ENCODE measurements around a stretch of chr2.

DNA sequence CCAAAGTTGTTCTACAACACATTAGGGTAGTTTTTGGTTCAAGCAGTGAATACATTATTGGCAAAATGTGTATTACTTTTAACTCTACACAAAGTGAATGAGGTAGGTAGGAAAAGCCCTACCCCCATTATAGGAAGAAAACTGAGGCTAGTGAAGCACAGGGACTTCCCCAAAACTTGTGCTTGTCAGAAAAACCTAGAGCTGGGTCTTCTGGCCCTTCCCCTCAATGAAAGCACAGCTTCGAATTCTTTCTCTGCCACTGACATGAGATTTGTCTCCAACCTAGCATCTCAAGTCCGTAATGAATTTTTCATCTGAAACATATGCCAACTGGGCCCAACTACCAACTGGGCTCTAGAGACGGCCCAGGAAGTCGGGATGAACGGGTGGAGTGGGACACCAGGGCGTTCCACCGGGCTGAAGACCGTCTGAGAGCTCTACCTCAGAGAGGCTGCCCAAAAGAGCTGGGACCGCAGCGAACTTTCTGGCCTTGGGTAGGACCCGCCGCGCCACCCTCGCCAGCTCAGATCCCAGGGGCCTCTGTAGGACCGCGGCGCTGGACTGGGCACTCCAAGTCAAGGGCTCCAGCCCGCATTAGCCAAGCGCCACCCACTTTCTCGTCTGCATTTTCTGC lies 11.1 kb downstream of the OSR1 start:
- RRBS = no CpG with 5 or more reads among the region's 20 CpGs

DNA sequence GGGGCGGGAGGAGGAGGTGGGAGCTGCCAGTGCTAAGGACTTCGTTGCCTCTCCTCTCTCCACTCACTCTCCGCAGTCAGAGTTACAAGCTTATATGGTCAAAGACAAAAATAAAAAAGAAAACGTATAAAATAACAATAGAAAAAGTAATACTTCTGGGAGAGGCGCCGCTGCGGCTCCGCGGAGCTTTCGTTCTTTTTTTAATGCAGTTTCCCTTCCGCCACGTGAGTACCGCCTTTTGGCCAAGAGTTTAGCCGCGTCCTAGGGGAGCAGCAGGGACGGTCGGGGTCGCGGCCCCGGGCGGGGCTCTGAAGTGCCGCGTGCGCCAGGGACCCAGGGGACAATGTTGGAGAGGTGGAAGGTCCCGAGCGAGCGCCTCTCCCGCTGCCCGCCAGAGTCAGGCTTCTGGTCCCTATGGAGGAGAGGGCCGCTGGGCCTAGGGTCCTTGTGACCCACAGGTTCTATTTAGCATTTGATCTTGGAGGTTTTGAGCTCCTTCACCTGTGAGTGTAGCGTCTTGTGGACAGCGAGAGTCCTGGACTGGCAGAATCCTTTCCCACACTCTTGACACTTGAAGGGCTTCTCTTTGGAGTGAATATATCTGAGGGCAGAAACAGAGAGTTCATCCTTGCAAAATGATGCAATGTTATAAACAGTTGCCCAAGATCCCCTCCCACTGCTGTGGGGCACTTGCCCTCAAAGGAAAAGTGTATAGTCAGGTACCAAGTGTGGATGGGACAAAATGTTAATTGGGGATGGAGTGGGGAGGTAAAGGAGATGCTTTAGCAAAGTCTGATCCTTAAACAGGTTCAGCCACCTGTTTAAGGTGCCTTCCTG lies 6.4 kb downstream of the OSR1 start:
- RRBS = no CpG with 5 or more reads among the region's 32 CpGs

GRCh38 chr2:19355599-19356014 lies 2.8 kb downstream of the OSR1 start:
- RRBS = no CpG with 5 or more reads among the region's 19 CpGs

- RRBS = no CpG with 5 or more reads among the region's 4 CpGs
Measured at GRCh38 chr2:19533801-19534228, 175.4 kb upstream of the OSR1 start.

- RRBS = no CpG with 5 or more reads among the region's 8 CpGs
Measured at GRCh38 chr2:19538320-19539027, 180.1 kb upstream of the OSR1 start.

DNA sequence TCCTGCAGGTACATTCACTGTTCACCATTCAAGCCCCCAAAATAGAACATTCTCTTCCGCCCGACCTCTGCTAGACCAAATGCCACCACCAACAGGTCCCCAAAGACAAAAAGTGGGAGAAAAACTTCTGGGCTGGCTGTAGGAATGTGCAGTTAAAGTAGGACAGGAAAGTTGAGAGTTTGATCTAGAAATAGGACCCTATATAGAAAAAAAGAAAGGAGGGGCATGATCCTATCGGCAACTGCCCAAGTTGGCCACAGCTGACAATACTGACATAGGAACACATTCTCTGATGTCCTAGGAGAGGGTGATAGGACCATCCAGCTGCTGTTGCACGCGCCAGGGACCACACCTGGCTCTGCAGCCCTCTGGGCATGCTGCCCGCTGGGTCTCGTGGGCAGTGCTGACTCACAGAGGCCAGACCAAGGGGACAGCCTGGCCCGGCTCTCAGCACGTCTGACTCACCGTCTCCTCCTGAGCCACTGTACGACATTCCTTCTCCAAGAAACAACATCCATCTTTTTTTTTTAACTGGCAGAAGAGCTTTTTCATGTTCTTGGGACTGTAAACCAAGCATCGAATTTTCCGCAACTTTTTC lies 100.5 kb downstream of the TTC32 start:
- RRBS = no CpG with 5 or more reads among the region's 13 CpGs

GRCh38 chr2:19855527-19856317 lies 46.1 kb downstream of the TTC32 start:
- RRBS = no CpG with 5 or more reads among the region's 15 CpGs

GRCh38 chr2:19891986-19892330 lies 9.8 kb downstream of the TTC32 start:
- RRBS = no CpG with 5 or more reads among the region's 4 CpGs

GRCh38 chr2:20013164-20013527 lies 678 bp upstream of the MATN3 start:
- RRBS = 69% methylated on average over 3 of the region's 8 CpGs

DNA sequence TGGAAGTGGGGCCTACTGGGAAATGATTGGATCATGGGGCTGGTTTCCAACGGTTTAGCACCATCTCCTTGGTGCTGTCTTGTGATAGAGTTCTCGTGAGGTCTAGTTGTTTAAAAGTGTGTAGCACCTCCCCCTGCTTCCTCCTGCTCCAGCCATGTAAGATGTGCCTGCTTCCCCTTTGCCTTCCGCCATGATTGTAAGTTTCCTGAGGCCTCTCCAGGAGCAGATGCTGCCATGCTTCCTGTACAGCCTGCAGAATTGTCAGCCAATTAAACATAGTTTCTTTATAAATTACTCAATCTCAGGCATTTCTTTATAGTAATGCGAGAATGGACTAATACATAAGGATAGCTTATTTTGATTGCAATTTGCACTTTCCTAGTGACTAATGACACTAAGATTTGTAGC lies 16.3 kb upstream of the LAPTM4A start:
- RRBS = no CpG with 5 or more reads among the region's 4 CpGs

DNA sequence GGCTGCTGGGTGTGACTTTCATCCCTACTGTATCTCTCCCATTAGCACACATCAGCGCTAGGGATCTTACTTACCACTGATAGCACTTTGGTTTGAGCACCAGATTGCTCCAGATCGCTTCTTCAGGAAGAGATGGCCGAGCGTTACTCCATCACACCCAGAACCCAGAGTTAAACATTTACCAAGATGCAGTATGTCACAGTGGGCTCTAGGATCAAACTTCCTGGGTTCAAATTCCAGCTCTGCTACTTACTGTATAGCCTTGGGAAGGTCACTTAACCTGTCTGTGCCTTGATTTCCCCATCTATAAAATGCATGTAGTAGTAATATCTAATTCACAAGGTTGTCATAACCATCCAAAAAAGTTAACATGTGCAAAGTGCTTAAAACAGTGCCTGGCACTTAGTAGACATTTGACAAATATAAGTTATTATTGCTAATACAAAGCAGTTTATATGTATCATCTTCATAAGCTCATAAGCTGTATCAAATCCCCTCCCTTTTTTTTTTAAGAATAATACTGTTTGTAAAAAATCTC lies 57.7 kb upstream of the LAPTM4A start:
- RRBS = no CpG with 5 or more reads among the region's 4 CpGs

DNA sequence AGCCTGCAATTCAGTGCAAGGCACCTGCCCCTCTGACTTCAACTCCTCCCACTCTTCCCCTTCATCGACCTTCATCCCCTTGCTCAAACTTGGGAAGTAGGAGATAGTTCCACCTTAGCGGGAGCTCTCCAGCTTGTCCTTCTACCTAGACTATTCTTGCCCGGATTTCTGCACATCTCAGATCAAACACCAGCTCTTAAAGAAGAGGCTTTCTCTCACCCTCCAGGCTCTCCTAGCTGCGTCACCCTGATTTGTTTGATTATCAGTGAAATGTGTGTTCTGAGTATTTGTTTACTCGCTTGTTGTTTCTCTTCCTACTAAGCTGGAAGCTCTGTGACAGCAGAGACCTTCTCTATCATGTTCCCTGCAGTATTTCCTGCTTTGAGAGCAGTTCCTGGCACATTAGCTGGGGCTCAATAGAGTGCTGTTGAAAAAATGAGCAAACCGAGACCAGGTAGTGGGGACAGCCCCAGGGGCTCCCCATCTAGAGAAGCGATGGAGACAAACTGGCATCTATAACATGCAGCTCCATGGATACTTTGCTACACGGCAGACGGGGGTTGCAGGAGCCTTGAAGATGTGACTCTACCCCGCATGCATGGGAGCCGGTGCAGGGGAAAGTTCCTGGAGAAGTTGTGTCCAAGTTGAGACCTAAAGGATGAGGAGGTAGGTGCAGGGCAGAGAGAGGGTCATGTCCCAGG lies 70.7 kb upstream of the LAPTM4A start:
- RRBS = no CpG with 5 or more reads among the region's 11 CpGs

- RRBS = no CpG with 5 or more reads among the region's 10 CpGs
Measured at GRCh38 chr2:20148614-20149424, 76.1 kb downstream of the SDC1 start.

DNA sequence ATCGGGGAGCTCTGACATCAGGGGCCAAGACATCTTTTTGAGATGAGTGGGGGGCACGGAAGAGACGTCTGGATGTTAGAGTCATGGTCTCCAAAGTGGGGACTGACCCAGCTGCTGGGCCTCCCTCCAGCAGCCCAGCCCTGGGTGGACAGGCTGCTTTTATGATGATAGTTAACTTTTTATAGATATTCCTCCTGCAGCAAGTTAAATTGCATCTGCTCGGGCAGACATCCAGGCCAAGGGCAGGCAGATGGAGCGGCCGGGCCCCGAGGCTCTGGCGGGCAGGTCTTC lies 56.6 kb downstream of the SDC1 start:
- RRBS = no CpG with 5 or more reads among the region's 8 CpGs

DNA sequence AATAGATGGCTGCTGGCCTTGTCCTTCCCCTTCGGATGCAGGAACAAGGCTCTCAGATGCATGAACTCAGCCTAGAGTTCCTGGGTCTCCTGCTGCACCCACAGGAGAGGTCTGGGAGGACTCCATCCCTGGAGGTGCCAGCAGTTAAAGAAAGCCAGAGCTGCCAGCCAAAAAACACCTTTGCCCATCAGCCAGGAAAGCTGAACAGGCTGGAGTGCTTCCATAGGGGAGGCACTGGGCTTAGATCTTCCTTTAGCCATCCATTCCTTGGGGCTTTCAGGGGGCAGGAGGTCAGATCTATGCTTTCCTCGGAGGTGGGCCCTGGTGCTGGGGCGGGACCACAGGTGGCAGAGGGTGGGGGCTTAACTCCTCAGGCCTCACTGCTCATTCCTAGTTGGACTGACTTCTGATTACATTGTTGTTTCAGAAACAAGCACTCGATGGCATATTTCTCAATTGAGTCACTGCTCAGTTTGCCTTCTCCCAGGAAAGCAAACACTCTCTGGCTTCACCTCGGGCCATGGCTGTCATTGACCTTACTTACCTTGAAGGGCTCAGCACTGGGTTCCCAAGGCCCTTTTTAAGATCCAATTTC lies 41.0 kb downstream of the SDC1 start:
- RRBS = no CpG with 5 or more reads among the region's 5 CpGs

- RRBS = no CpG with 5 or more reads among the region's 9 CpGs
Measured at GRCh38 chr2:20197893-20198489, 26.9 kb downstream of the SDC1 start.

GRCh38 chr2:20235961-20236498 lies 11.1 kb upstream of the SDC1 start:
- RRBS = no CpG with 5 or more reads among the region's 5 CpGs

- RRBS = no CpG with 5 or more reads among the region's 2 CpGs
Measured at GRCh38 chr2:20318348-20318782, 32.3 kb downstream of the PUM2 start.

- RRBS = no CpG with 5 or more reads among the region's 6 CpGs
Measured at GRCh38 chr2:20346916-20347675, 3.5 kb downstream of the PUM2 start.